Temporal lobe (tissue), 2 donors: ENCODE measurements around a stretch of chr10.

DNA sequence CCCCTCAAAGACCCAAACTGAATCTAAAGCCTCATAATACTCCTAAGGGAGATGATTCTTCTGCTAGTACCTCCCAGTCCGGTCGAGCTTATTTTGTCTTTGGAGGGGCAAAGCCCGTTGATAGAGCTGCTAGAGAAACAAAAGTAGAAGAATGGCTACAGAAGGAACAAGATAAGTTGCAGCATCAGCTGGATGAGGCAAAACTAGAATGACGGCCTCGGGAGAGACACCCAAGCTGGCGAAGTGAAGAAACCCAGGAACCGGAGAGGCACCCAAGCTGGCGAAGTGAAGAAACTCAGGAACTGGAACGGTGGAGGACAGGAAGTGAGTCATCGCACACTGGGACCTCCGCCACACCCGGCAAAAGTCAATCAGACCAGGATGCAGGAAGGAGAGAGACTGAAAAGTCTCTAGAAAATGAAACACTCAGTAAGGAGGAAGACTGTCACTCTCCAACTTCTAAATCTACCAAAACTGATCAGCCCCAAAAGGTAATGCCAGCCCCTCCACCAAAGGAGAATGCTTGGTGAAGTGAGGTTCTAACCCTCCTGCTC lies 133.0 kb upstream of the NEBL start:
- RAMPAGE, long total RNA, result no peak

DNA sequence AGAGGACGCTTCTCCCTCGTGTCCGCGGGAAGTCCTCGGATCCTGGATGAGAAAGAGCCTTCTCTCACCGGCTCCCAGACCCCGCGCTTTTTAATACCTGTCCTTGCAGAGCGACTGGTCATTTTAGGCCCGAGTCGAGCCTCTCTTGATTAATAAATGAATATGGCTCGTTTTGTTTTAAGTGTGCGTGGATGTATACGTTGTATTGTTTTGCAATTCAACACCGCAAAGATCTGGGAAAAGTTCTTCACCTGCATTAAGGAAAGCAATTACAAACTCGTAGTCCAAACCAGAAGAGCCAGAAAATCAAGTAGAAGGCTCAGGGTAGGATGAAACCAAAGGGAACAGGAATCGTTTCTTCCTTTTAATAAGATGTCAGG lies 277.6 kb upstream of the NEBL start:
- RAMPAGE, long total RNA, result no peak

GRCh38 chr10:21368808-21369462 lies 156.5 kb downstream of the SKIDA1 start:
- RAMPAGE, long total RNA, result no peak

DNA sequence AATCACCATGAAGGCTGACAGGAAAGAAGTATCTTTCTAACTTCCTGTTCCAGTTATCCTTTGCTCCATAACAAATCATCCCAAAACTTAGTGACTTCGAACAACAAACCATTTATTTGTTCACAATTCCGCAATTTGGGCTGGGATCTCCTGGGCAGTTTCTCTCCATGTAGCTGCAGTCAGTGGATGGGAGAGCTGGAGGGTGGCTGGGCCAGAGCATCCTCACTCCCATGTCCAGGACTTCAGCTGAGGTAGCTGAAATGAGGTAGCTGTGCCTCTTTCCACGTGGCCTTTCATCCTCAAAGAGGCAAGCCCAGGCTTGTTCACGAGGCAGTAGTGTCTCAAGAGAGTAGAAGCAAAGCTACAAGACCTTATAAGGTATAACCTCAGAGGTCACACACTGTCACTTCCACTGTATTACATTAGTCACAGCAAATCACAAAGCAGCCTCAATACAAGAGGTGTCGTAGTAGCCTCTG lies 97.8 kb downstream of the SKIDA1 start:
- RAMPAGE, long total RNA, result no peak

DNA sequence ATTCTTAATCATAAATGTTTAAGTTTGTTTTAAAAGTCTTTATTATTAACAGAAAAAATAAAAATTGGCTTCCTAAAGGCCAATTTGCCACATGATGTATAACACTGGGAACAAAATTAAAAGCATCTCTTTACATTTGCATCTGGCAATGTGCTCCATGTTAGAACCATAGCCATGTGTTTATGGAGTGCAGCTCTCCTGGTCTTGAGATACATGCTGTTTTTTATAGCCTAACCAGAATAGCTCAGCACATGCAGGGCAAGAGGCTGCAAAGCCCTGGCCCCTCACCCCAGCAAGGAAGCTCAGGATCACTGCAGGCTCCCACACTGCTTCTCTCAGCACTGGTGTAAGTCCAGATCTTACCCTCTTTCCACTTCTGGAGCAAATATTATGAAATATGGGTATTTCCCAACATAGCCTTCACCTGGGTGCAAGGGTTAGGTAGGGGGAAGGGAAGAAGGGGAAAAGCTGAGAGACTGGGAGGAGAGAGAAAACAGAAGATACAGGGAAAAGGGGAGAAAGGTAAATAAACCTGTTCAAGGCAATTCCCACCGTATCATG lies 19.8 kb downstream of the SKIDA1 start:
- RAMPAGE, long total RNA, result no peak

GRCh38 chr10:21612050-21612677 lies 78.1 kb downstream of the MLLT10 start:
- RAMPAGE, long total RNA, result no peak

GRCh38 chr10:21629611-21630250 lies 95.7 kb downstream of the MLLT10 start:
- RAMPAGE, long total RNA, result no peak

DNA sequence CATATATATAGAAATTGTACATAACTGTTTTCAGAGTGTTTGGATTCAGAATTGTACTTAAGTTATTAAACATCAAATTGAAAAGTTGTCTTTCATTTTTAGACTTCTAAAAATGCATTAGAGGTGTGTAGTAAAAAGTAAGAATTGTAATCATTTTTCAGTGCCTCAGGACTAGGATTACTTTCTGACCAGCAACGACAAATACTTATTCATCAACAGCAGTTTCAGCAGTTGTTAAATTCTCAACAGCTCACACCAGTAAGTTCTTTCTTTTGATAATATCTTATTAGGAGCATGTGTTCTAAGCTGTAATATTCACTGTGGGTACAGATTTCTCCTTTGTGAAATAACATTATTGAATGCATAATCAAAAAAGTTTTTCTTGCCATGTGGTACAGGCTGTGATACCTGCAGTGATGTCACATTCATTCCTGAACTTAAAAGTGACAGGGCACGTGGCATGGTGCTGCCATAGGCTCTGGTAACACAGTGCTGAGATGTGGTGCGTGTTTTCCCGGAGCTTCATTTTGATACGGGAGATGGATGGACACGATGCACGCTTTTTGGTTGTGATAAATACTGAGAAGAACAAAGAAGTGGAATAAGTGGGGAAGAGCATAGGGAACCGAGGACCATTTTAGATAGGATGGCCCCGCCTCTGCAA lies 201.1 kb downstream of the MLLT10 start:
- RAMPAGE, long total RNA, result no peak

GRCh38 chr10:22002656-22003610 lies 597 bp downstream of the DNAJC1 start:
- RAMPAGE, long total RNA, result no peak

GRCh38 chr10:22031079-22031364 lies 27.5 kb upstream of the DNAJC1 start:
- RAMPAGE, long total RNA, result no peak

DNA sequence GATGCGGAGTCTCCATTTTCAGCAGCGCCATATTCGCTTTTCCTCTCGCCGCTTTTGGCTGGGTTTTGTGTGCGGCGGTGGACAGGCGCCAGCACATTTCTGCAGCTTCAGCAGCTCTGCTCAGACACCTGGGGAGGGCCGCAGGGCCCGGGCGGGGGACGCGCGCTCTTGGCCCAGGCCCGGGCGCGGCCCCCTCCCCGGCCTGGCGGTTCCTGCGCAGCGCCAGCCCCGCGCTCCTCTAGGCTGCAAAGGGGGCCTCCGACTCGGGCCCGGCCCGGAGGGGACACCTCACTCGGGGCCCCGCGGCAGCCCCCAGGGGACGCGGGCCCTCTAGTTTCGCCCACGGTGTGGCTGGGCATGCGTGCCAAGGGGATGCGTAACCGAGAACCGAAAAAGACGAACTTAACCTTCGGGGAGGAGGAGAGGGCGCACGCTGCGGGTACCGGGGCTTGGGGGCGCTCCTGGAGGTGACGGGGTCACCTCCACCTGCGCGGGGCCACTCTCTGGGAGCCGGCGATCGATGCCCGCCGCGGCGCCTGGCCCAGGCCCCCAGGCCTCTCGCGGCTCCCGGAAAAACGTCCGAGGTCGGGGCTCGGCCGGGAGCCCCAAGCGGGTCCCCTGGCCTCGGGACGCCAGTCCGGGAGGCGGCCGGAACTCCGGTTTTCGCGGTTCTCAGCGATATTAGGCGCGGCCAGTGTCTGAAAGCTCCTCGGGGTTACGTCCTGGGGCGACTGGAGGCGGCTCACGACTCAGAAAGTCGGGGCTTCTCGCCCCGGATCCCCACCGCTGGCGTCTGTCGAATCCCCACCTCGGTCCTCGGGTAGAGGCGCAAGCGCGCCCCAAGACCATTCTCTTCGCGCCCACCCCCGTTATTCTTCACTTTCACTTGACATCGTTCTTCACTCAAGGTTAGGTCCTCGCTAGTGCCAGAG lies 34.7 kb upstream of the EBLN1 start:
- RAMPAGE, long total RNA, result no peak

DNA sequence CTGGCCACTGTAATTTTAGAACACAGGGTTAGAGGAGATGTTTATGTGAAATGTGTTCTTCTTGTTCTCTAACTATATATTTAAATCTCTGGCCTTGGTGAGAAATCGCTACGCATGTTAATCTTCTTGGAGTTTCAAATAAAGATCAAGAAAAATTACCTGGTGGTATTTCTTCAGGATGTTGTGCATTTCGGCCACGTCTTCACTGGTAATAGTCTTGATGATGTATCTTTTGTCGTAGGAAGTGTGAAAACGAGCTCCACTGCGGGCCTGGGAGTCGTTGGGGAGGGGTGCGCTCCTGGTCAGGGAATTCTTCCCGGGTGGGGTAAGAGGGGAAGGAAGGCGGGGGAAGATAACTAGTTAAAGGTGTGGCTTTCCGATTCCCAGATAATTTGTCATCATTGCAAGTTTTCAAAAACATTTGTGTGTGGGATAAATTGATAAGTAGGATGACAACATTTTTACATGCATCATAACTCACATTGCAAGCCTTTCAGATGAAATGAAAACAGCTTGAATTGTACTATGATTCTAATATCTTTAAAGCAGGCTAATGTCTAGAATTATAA lies 122.8 kb downstream of the PIP4K2A start:
- RAMPAGE, long total RNA, result no peak

DNA sequence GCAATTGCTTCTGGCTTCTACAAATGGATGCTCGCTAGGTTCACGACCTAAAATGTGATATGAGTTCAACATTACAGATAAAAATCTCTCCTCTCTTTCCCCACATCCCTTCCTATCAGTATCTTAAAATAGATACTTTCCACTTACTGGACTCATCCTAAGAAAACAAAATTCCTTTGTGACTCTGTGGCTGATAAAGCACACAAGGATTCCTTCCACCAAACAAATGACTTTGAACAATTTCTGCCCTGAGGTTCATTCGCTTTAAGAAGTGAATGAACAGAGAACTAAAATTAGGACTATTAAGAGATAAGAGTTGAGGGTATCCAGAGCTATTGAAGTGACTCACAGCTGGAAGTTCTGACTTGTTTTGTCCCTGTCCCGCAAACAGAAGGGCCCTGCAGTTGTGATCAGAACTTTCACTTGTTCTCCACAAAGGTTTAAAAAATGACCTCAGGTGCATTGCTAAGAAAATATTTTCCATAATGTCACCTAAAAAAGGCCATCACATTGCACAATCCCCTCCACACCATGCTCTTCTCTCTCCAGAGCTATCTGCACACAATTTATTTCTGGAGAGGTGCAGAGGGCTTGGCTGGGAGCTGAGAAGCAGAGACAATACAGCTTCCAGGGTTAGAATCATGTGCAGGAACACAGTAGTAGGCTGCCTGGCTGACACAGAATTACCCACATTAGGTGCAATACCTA lies 96.1 kb downstream of the PIP4K2A start:
- RAMPAGE, long total RNA, result no peak

DNA sequence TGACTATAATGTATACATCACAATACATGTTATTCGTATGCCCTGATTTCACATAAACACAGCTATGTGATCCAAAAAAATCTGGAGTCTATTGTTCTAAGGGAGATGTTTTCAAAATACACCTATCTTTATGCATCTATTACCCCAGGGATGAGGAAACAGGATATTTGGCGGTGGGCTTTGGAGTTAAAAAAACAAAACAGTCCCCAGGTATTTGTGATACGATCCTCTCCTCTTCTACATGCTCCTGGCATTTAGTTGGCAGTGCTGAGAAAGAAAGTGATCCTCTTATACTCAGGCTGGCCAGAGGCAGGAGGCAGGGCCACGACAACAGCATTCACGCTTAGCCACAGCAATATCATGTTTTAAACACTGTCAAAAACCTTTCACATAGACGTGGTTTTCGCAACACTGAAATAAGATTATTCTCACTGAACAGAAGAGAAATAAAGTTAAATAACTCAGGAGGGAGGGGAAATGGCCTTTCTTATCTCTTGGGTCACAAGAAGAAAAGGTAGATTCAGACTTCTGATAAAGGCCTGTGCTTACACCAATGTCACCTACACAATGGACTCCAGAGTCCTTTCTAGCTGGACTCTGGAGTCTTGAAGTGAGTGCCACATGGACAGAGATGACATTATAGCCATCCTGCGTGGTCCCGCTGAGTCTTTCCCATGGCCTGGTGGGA lies 88.8 kb downstream of the PIP4K2A start:
- RAMPAGE, long total RNA, result no peak

GRCh38 chr10:22707588-22708164 lies 6.7 kb downstream of the PIP4K2A start:
- RAMPAGE, long total RNA, result no peak

GRCh38 chr10:22708196-22709468 lies 5.7 kb downstream of the PIP4K2A start:
- RAMPAGE, long total RNA, result no peak

- RAMPAGE, long total RNA, result no peak
These were observed 1.4 kb downstream of the MSRB2 start for GRCh38 chr10:23096826-23097175.

DNA sequence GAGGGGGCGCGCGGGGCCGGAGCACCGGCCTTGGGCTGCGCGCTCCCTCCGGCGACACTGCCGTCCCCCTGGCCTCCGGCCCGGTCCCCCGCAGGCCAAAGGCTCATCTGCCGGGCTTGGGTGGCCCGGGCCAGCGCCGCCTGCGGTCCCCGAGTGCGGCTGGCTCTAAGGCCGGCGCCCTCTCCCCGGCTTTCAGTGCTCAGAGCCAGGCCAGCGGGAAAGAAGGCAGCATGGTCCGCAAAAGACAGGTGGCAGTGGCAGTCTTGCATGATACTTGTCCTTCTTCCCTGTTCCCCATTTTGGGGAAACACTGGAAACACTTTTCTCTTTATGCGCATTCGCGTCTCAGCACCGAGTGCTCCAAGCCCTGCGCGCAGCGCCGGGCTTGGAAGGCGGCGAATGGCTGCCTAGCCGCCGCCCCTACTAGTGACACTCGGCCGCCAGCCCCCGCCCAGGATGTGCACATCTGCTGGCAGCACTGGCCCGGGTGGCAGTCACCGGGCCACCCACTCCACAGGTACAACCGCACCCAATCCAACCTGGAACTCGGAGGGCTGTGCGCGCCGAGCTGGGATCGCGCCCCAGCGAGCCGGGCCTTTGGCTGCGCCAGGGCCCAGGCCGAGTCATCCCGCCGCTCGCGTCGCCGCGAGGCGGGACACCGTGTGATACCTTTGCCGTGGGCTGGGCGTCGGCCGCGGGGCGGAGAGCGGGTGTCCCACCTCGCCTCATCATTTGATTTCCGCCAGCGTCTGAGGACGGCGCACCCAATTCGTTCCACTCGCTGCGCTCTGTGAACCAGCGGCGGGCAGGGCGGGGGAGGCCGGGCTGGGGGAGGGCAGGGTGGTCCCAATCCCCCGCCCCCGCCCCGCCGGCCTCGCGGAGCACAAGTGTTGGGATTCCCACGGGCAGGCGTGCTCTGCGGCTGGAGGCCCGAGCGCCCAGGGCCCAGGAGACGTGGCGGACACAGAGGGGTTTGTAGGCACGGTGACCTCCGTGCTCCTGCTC lies 18.1 kb upstream of the PTF1A start:
- RAMPAGE, long total RNA, result no peak

DNA sequence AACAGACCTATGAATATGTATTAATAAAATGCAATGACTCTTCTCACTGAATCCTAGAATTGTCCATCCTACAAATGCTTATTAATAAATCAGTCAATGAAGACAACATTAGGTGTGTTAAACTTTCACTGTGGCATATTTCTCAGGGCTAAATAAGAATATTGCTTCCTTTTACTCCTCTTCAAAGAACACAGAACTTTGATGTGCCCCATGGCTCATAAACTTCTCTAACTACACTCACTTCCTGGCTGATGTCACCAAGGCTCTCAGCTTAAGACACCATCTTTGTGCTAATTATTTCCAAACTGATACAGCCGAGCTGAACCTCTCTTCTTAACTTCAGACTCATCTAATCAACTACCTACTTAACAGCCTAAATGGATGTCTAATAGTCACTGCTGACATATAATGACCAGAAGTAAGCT lies 3.7 kb downstream of the C10orf67 start:
- RAMPAGE, long total RNA, result no peak

DNA sequence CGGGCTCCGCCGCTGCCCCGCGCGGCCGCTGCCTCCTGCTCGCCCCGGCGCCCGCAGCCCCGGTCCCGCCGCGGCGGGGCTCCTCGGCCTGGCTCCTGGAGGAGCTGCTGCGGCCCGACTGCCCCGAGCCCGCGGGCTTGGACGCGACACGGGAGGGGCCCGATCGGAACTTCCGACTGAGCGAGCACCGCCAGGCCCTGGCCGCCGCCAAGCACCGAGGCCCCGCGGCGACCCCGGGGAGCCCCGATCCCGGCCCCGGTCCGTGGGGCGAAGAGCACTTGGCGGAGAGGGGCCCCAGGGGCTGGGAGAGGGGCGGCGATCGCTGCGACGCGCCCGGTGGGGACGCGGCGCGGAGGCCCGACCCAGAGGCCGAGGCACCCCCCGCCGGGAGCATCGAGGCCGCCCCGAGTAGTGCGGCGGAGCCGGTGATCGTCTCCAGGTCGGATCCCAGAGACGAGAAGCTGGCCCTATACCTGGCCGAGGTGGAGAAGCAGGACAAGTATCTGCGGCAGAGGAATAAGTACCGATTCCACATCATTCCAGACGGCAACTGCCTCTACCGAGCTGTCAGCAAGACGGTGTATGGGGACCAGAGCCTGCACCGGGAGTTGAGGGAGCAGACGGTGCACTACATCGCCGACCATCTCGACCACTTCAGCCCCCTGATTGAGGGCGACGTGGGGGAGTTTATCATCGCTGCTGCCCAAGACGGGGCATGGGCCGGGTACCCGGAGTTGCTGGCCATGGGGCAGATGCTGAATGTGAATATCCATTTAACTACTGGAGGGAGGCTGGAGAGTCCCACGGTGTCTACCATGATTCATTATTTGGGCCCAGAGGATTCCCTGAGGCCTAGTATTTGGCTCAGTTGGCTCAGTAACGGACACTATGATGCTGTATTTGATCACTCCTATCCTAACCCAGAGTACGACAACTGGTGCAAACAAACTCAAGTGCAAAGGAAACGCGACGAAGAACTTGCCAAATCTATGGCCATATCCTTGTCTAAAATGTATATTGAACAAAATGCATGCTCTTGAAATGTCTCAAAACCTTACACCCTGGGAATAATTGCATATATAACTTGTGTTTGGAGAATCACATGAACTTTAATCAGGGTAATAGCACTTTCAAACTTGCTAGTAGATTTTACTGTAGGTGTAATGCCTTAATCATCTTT lies 1.4 kb downstream of the OTUD1 start:
- RAMPAGE, long total RNA, result no peak